AG09309 (cell line): Measurements from ENCODE around the genes LAMTOR3 and BANK1.

- RRBS = no CpG with 5 or more reads among the region's 2 CpGs
Measured at GRCh38 chr4:96902608-96902979, 1062.7 kb downstream of the PDHA2 start.

- RRBS = no CpG with 5 or more reads among the region's 7 CpGs
Measured at GRCh38 chr4:98446399-98447142, 185.4 kb downstream of the RAP1GDS1 start.

GRCh38 chr4:98659500-98659924 lies 1.1 kb upstream of the TSPAN5 start:
- RRBS = no CpG with 5 or more reads among the region's 6 CpGs

GRCh38 chr4:99024695-99025345 lies 29.3 kb downstream of the METAP1 start:
- RRBS = no CpG with 5 or more reads among the region's 4 CpGs

DNA sequence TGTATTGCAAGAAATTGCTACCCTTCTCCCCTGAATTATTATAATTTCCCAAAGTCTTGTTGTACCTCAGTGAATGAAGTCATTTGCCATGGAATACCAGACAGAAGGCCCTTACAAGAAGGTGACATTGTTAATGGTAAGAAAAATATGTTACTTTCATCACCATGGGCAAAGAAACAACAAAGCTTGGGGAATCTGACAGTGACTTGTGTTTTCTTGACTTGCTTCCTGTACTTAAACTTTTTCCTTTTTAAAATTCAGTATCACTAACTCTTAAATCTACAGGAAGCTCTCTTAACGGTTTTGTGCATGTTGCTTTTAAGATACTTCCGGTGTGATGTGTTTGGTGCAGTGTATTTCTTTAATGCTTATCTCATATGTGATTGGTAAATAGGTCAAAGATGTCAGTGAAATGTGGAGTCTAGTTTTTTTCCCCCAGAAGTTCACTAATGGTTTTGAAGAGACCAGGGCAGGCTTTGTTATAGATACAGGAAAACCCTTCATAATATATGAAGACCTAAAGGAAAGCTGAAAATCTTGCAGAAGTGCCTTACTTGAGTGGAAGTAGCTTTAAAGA lies 45.2 kb downstream of the ADH5 start:
- RRBS = no CpG with 5 or more reads among the region's 2 CpGs

GRCh38 chr4:99089759-99090429 lies 1.3 kb upstream of the ADH5 start:
- RRBS = no CpG with 5 or more reads among the region's 7 CpGs

- RRBS = no CpG with 5 or more reads among the region's 1 CpG
Measured at GRCh38 chr4:99124885-99125607, 19.1 kb downstream of the ADH4 start.

GRCh38 chr4:99305951-99306595 lies 15.1 kb downstream of the ADH1B start:
- RRBS = no CpG with 5 or more reads among the region's 8 CpGs

DNA sequence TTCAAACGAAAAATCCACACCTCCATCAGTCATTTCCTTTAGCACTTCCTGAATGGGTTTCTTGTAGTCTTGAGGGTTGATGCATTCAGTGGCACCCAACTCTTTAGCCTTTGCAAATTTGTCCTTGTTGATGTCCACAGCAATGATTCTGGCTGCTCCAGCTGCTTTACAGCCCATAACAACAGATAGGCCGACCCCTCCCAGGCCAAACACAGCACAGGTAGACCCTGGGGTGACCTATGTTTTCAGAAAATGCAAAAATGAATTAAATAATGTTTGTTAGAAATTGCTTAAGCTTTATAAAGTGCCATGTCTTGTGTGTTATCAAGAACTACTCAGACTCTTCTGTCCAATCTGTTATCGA lies 9.7 kb downstream of the ADH1C start:
- RRBS = no CpG with 5 or more reads among the region's 3 CpGs

- RRBS = no CpG with 5 or more reads among the region's 1 CpG
Measured at GRCh38 chr4:99855634-99856131, 38.5 kb downstream of the LAMTOR3 start.

DNA sequence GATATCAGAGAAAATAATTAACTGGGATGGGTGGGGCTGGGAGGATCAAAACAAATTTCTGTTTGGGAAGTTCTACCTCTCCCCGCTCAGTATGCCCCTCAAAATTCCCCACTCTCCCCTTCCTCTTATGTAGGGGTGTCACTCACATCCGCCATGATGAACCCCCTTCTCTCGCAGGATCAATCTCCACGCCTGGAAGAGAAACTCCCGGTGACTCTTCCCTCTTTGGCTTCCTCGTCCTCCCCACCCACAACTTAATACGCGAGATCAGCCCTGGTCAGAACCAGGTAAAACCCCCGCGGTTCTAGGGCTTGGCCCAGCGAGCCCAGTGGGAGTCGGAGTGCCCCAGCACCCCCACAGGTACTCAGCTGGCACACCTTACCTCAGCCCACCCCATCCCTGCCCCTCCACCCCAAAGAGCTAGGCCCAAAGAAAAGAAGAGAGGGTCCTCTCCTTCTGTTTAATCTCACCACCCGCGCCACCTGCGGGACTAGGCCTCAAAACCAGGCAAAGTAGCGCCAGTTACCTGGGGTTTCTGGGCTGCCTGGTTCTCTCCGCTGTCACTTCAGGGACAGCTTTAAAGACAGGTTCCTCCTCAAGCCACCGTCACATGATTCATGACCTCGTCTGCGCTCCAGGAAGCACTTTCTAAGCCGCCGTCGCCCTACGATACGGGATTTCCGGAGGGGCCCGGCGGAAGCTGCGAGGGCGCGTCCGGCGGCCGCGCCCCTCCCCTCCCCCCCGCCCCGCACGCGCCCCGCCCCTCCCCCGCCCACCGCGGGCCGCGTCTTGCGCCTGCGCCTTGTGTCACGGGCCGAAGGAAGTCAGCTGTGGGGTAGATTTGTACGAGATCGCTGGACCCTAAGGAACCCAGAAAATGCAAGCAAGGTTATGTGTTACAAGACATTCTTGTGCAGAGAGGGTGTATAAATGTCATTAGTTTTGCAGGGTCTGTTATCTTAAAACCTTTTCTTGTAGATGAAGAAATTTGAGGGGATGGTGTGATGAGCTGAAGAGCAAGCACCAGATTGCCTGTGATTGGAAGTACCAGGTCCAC lies at the start of gene LAMTOR3:
LAMTOR3 (minus strand) TSS at position 619 of the 1,057 bp plus-strand sequence.
- RRBS = no CpG with 5 or more reads among the region's 51 CpGs

GRCh38 chr4:100895445-100896040 lies 377.7 kb upstream of the EMCN start:
- RRBS = no CpG with 5 or more reads among the region's 6 CpGs

DNA sequence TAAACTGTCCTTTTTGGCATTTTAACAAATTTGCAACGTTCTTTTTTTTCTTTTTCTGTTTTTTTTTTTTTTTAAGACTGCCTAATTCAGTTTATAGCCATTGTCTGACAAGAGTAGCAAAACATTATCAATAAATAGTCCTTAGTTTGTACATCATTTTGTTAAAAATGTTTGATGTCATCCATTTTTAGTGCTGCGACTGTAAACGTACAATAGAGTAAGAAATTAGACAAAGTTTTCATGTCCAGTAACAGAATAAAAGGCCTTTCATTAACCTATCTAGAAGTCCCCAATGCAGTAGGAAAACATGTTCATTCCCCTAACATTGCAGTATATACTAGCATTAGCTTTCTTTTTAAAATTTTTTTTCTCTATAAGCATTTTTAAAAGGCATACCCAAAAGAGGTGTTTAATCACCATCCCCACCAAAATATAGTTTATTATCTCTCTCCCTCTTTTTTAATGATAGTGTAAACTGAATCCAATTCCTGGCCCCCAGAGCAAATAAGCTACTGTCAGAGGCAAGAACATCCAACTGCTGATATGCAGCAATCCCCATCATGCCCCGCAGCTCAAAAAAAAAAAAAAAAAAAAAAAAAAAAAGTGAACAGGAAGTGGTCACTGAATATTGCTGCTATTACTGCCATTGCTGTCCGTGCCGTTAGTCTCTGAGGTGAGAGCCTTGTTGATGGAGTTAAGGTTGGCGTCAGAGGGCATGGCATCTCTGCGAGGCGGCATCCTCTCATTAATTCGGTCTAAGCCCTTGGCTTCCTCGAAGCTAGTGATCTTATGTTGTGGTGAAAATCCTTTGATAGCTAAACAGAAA lies 321.9 kb downstream of the PPP3CA start:
- RRBS = no CpG with 5 or more reads among the region's 11 CpGs

DNA sequence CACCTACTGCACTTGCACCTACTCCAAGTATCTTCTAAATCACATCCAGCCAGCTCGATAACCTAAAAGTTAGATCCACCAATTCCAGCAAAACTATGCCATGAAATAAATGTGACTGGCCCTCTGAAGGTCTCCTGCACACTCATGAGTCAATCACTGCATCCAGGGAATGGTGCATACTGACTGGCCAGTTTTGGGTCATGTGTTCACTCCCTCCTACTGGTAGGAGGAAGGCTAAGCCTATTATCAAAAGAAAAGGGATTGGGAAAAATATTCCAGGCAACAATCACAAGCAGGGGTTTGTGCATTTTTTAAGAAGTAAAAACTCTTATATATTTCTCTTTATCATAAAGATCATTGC lies 222.0 kb downstream of the PPP3CA start:
- RRBS = no CpG with 5 or more reads among the region's 1 CpG

GRCh38 chr4:101328325-101328976 lies 18.9 kb downstream of the PPP3CA start:
- RRBS = no CpG with 5 or more reads among the region's 3 CpGs

DNA sequence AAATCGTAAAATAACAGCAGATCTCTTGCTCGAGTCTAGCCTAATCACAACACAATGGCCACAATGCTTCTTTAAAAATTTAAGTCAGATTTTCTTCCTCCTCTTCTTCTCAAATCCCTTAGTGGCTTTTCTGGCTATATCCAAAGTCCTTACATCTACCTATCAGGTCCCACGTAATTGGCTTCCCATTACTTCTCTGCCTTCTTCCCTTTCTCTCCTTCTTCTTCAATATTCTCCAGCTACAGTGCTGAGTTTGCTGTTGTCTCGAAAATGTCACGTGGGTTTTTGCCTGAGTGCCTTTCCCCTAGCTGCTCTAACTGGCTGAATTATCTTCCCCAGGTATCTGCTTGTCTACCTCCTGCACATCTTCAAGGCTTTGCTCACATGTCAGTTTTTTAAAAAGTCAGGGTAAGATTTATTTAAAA lies 90.9 kb upstream of the BANK1 start:
- RRBS = no CpG with 5 or more reads among the region's 5 CpGs

DNA sequence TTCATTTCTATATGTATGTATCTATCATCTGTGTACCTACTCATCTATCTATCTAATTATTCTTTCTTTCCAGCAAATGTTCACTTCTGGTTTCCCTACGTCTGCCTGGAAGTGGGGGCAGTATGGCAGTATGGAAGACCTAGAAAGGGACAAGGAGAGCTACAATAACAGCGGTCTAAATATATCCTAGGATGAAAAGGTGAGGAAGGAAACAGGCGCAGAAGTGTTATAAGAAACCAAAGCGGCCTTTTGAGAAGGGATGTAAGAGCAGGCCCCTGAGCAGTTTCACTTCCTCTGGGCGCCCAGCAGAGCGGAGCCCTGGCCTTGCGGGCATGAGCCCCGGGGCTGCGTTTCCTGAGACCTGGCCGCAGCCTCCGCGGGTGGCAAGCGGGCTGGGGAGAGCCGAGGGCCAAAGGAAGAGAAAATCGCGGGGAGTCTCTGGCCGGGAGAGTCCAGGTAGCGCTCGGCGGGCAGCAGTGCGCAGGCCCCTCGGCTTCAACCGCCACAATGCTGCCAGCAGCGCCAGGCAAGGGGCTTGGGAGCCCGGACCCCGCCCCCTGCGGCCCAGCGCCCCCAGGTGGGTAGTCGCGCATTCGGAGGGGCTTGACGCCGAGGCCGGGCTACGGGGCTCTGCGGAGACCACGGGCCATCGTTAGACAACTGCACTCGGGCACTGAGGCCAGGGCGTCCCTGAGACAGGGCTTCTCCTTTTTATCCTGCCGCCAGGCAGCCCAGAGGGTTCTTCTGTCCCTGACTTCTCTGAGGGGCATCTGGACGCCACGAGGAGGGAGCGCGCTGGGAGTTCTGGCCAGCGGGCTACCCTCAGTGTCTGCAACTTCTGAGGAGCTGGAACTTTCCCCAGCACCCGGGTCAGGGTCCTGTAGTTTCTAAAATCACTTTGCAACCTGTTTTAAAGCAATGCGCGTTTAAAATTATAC lies at the start of gene BANK1:
BANK1 (plus strand) TSS at position 357 of the 938 bp plus-strand sequence.
- RRBS = 15% methylated on average over 18 of the region's 49 CpGs

- RRBS = 5% methylated on average over 4 of the region's 64 CpGs
Measured at GRCh38 chr4:102344120-102344904, 970 bp downstream of the SLC39A8 start.

GRCh38 chr4:102743166-102743917 lies 17.4 kb downstream of the MANBA start:
- RRBS = no CpG with 5 or more reads among the region's 6 CpGs

DNA sequence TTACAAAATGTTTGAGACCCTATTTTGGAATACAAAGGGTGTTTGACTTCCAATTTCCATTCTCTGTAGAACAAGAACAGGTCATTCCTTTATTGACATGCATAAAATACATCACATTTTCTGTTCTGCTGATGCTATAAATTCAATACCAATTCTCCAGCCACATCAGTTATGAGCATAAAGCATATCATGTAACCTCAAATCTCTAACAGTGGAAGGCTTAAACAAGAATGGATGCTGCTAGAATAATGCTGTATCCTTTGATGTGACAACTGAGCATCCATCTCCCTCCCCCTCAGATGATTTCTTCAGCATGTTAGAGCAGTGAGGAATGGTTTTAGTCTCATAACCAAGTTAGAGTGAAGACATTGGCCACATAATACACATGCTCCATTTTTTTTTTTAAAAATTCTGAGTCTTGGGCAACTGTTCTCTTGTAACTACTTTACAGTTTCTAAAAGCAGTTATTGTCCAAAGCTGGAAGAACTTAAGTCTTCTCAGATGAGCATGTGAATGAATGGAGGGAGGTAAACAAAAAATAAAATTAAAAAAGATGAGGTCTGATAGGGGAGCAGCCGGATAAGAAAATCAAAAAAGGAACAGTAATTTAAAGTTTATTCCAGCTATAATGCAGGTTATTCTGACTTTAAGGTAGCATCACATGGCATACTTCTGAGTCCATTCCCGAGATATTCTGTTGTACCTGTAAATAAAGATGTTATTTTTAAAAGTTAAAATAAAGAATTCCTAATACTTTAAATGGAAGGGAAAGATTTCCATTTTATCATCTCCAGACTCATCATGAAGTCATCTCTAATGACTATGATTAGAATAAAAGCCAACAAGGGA lies 30.4 kb downstream of the UBE2D3 start:
- RRBS = no CpG with 5 or more reads among the region's 2 CpGs